Endothelial cell (in vitro differentiated cells): ENCODE measurements around a stretch of chr20.

DNA sequence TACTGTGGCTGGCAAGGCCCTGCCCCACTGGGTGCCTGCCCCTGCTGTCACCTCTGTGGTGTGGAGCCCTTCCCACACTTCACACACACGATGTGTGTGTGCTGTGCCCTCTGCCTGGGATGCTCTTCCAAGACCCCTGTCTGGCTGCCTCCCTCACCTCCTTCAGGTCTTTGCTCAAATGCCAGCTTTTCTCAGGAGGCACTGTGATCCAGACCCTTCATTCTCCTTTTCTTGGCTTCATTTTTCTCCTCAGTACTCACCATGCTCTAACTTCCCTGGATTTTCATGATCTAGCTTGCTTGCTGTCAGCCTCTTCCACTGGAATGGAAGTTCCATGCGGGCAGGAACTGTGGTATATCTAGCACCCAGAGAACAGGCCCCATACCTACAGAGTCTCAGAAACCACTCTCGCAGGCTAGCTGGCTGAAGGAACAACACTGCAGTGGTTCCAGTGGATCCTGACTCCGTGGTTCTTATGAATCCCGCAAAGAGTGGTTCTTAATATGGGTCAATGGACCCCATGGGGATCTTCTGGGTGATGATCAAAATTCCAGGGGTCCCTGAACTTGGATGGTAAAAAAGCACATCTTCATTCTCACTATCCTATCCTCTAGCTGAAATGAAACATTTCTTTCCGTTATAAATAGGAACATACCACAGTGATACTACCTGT is 69.7 kb downstream of the INSM1 start:
- PRO-cap: no peak

GRCh38 chr20:20452058-20452861 is 84.4 kb downstream of the INSM1 start:
- PRO-cap: bidirectional peak, plus-strand start at chr20:20452563, minus-strand start at chr20:20452438

DNA sequence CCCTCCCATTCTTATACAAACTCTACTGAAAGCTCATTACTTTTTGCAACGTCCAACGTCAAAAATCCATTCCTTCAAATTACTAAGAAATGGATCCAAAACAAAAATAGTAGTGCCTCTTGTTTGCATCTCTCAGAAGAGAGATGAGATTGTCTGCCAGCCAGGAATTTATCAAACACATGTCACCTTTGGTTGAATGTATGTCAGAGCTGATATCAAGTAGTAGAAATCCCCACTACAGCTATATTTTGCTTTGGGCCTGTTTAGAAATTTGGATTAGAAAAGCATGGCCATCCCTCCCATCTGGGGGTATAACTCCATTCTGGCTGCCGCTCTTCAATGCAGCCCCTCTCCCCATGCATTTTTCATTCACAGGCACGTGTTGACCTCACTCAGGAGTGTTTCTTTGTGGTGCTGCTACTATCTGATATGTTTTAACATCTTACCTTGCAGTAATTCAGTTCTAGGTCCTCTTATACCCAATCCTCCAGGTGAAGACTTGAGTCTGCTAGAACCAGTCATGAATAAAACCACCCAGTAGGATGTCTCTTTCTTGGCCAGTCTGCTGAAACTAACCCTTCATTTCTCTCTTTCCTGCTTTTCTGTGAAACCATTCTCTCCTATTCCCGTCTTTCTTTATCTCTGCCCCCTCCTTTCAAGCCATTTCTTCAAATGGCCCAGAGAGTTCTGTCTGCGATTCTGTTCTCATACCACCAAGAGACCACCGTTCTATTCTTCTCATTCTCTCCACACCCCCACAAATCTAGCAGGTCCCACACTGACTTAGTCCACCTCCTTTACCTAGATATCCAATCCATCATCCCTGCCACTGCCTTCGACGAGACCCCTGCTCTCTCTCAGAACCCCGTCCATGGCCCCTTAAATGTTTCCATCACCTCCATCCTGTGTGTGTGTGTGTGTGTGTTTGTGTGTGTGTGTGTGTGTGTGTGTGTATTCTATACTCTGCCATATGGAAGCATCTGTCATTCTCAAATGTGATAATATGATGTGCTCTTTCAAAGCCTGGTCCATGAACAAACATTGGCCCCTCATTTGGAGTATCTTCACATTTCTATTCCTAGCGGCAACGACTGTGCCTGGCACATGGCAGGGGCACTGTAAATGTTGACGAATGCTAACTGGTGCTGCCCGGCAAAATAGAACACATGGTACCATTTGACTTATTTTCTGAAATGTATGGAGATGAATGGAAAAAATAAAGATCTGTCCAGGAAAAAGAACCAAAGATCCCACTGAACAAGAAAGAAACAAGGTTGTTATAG is 100.6 kb downstream of the INSM1 start:
- PRO-cap: no peak

- PRO-cap: no peak
Observed at GRCh38 chr20:20488941-20489573, 121.2 kb downstream of the INSM1 start.

DNA sequence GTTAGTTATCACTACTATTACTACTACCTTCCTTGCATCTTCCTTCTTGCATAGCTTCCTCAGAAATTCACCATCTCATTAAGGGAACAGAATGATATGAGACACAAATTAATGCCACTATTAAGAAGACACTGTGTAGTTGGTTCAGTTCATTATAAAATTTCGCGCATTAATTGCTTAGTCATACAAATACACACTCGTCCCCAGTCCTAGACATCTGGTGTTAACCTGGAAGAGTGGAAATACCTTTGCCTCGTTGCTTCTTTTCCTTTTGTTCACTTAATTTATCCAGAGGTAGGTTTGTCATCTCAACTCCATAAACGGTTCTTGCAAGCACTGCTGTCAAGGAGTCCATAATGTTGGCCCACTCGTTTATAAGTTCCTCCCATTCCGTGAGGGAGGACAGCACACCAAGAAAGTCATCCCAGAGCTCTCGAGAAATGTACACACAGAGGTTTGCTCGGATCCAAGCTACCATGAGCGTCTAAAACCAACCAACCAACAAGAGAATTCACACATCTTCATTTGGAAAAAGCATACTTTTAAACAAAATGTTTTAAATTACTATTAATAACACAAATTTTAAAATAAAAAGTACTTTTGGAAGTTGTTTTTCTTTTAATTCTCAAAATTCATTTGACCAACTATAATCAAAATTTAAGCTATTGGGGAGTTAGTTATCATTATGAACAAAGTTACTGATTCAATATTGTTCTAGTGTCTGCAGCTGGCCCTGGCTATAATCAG is 107.3 kb downstream of the RALGAPA2 start:
- PRO-cap: no peak

- PRO-cap: no peak
Observed at GRCh38 chr20:20690187-20690749, 22.2 kb downstream of the RALGAPA2 start.

GRCh38 chr20:20752520-20753138 is 40.2 kb upstream of the RALGAPA2 start:
- PRO-cap: no peak

GRCh38 chr20:21101295-21101856 is 24.5 kb upstream of the KIZ start:
- PRO-cap: unidirectional peak, minus-strand start at chr20:21101587

GRCh38 chr20:21522238-21523080 is 8.6 kb upstream of the NKX2-2 start:
- PRO-cap: no peak

GRCh38 chr20:22371750-22372238 is 212.6 kb downstream of the FOXA2 start:
- PRO-cap: no peak

- PRO-cap: no peak
Observed at GRCh38 chr20:22420354-22420872, 164.0 kb downstream of the FOXA2 start.

- PRO-cap: no peak
Observed at GRCh38 chr20:22490088-22490685, 94.2 kb downstream of the FOXA2 start.

- PRO-cap: no peak
Observed at GRCh38 chr20:22511722-22512827, 72.3 kb downstream of the FOXA2 start.

DNA sequence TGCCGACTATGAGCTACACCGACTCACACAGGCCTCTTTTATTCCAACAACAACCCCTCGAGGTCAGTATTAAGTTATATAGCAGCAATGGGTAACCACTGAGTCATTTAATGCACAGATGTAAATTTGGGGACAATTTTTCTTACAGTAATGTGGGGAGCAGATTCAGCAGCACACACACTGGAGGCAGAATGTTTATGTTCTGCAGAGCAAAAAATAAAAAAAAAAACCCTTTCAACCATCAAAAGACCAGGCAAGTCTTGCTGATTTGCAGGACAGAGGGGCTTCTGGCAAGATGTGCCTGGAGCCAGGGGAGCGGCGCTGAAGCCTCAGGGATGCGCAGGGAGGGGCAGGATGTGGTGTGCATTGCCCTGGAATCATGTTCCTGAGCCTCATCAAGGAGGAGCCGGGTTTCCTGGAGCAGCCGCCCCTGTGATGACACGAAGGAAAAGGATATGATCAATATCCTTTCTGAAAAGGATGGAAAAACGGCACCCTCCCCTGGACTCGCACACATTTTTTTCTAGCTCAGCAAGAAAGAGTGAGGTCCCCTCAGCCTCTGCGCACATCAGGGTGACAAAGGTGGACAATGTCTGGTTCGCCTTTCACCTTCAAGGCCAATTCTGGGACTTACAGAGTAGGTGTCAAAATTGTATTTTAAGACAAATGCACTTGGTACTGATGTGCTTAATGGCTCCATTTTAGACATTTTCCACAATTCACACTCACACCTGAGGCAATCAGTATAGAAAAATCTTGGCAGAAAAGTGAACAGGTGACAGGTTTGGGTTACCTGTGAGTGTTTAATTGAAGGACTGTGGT is 173.1 kb upstream of the SSTR4 start:
- PRO-cap: bidirectional peak, plus-strand start at position 512 of the sequence, minus-strand start at position 358 of the sequence

DNA sequence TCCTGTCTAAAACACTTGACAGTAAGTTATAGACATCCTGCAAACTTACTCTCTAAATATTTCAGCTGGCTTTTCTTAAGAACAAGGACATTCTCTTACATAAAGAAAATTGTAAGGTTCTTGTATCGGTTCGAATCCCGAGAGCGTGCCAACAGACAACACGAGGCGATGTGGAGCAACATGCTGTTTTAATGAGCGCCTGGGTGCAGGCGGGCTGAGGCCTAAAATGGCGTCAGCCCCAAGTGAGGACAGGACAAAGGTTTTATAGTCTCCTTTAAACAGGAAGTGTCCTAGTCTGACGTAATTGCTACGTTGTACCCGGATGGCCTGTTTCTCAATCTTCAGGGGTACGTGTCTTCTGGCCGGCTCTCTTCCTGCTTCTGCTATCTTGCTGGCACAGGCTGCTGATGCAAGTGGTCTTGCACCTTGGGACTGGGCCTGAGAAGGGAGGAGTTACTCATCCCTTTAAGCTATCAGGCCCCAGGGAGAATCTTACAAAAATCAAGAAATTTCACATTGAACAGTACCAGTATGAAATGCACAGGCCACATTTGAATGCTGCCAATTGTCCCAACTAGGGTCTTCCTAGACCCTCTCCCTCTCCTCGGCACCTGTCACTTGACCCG is 9.6 kb upstream of the SSTR4 start:
- PRO-cap: no peak

GRCh38 chr20:23084264-23084595 is 1.9 kb downstream of the CD93 start:
- PRO-cap: no peak

- PRO-cap: no peak
Observed at GRCh38 chr20:23115582-23116111, 29.5 kb upstream of the CD93 start.

- PRO-cap: no peak
Observed at GRCh38 chr20:23126279-23127169, 40.4 kb upstream of the CD93 start.

DNA sequence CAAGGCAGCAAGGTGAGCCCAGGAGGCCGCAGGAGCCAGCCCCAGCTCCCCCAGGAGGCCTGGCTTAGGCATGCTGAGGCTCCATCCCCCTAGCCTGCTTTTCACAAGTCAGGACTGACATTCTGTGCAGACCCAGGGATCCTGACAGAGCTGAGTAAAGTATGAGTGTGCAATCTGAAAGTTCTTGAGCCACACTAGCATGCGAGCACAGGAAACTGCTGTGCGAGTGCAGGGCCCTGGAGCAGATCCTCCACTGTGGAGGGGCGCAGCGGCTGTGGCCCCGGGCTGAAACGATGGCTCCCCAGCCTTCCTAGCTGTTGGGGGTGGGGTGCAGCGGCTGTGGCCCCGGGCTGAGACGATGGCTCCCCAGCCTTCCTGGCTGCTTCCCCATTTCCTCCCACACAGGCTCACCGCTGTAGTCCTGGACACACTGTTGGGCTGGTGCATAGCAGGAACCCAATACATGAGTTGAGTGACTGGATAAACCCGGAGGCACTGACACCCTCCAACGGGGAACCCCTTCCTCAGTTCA is 75.3 kb upstream of the CD93 start:
- PRO-cap: no peak

- PRO-cap: no peak
Observed at GRCh38 chr20:23315190-23315389, 35.5 kb upstream of the NXT1 start.